LUHMES (cell line): ENCODE measurements around a stretch of chr11.

GRCh38 chr11:76149232-76149669 is 57.1 kb downstream of the WNT11 start:
- PRO-cap, result no peak

DNA sequence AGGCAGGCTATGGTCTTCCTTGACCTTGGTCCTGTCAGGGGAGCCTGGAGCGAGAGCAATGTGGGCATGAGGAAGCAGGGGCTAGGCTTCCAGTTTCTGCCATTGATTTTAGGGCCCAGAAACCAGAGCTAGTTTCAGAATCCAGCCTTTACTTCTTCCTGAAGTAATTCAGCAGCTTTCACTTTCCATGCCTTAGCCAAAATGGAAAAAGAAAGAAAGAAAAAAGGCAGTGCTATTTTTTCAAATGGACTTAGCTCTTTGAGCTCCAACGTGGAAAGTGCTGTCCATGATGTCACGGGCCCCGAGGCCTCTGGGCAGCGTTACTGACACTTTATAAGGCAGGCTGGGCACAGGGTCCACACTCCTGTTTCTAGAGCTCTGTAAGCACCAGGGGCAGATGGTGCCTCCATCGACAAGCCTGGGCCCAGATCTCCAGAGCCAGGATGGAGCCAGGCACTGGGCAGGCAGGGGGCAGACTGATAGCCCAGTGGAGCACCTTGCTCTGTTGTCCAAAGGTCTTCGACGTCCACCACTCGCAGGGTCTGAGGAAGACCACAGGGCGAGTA is 21.8 kb upstream of the WNT11 start:
- PRO-cap, result no peak

- PRO-cap, result no peak
These were observed 28.5 kb downstream of the THAP12 start for GRCh38 chr11:76352374-76352927.

DNA sequence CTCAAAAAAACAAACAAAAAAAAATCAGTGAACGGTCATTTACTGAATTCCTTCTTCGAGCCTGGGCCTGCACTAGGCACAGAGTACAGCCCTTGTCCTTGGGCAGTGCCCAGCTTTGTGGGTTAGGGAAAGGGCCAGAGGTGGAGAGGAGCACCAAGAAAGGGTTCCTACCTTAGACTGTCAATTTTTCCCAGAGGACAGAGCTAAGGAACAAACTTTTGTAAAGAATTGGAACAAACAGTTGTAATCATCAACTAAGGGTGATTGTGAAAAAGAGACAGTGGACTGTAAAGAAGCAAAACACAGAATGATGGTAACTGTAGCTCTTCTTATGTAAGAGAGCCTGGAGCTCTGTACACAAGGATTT is 10.8 kb downstream of the GVQW3 start:
- PRO-cap, result no peak

GRCh38 chr11:76653277-76654434 is 16.9 kb downstream of the LRRC32 start:
- PRO-cap, result no peak

GRCh38 chr11:76770497-76771542 is 12.3 kb upstream of the TSKU start:
- PRO-cap, result no peak

- PRO-cap, result bidirectional peak, plus-strand start at chr11:76784147, minus-strand start at chr11:76783850
These were observed 1.2 kb downstream of the TSKU start for GRCh38 chr11:76784058-76785067.

DNA sequence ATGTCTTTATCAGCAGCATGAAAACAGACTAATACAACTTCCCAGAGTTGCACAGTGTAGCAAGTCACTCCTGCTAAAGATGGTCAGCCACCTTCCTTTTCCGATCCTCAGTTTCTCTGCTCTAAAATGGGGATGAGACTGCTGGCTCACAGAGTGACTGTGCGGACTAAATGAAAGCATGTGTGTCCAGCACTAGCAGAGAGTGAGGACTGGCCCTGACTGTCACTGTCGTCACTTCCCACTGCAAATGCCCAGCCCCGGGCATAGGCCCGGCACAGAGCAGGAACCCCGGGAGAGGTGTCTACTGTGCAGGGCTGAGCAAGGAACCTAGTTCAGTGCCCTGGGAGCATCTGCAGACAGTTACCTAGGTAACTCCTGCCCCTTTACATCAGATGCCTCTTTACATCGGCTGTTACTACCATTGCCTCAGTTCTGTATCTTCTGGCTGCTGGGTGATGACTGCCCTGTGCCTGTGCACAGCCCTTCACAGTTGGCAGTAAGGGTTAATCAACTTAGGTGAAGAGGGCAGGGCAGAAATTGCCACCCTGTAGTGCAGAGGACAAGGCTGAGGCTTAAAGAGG is 9.8 kb downstream of the TSKU start:
- PRO-cap, result no peak

GRCh38 chr11:76805202-76805638 is 22.1 kb downstream of the TSKU start:
- PRO-cap, result no peak

GRCh38 chr11:76850789-76851336 is 9.9 kb upstream of the ACER3 start:
- PRO-cap, result no peak

DNA sequence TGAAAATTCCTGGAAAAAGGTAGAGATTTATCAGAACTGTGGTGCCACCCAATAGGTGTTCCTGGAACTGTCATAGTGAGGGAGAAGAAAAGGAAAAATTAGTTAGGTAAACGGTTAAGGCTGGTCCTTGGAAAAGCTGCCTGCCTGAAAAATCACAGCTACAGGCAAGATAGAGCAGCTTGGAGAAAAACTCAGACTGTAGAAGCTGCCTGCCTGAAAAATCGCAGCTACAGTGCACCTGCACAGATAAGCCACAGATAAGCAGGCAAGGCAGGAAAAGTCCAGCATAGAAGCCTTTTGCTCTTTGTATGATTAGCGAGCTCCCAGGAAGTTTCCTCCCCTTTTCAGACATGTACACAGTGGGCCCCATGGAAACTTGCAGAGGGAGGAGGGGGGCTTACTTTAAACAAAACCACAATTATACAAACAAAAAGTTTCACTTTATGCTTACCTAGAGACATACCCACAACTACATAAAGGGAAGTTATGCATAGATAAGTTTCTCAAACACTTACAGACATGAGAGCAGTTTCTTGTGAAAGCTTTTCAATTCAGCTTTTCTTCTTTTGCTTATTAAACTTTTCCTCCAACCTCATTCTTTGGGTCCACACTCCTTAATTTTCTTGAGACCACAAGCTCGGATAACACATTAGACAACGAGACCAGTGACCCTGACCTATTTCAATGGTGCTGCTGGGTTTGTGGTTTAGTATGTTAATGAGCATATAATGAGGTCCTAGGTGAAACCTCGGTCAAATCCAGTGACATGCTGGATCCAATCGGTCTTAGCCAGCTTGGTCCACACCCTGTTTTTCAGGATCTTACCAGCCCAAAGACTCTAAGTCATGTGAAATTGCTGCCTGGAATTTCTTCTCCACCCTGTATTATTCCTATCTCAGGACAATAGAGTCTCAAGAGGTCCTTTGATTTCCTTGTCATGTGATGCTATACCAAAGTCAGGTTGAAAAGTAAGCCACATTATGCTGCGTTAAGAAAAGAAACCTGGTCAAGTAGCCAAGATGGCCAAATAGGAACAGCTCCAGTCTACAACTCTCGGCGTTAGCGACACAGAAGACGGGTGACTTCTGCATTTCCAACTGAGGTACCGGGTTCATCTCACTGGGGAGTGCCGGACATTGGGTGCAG is 71.0 kb upstream of the B3GNT6 start:
- PRO-cap, result no peak

GRCh38 chr11:77027243-77027675 is 6.9 kb upstream of the B3GNT6 start:
- PRO-cap, result no peak

DNA sequence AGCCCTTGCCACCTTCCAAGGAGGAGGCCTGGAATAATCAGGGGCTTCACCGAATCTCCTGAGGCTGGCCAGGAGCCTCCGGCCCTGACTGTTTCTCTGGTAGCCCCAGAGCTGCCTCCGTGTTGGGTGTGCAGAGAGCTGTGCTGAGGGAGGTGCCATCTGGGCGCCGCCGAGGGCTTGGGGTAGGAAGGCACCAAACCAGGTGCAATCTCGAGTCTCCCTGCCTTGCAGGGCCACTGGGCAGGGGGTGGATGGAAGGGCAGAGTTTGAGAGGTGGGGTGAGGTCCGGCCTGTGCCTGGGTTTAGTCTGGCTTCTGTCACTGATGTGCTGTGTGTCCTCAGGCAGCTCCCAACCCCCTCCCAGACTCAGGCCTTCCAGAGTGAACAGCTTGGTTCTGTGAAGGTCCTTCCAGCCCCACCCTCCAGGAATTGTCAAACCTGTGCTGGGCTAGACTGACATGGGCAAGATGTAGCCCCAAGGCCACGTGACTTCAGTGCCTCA is 2.7 kb downstream of the OMP start:
- PRO-cap, result no peak

DNA sequence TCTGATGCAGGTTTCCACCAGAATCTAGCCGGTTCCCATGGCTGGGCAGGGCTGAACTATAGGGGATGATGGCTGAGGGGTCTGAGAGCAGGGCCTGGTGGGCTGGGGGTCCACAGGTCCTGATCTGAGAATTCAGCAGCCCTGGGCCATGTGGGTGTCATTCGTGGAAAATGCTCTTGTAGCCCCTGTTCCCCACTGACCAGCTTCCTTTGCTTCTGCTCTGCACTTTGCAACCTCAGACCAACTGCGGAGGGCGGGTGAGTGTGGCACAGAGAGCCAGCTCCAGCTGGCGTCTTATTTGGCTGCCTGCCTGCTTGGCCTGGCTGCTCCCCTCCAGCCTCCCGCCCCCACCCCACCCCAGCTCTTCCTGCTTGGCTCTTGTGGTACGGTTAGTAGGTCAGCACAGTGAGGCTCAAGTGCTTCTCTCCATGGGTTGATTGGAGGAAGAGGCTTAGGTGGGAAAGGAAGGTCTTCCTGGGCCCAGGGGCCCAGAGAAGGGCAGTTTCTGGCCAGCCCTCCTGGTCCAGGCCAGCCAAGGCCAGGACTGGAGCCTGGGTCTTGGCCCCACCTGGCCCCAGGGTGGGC is 26.3 kb downstream of the MYO7A start:
- PRO-cap, result no peak

DNA sequence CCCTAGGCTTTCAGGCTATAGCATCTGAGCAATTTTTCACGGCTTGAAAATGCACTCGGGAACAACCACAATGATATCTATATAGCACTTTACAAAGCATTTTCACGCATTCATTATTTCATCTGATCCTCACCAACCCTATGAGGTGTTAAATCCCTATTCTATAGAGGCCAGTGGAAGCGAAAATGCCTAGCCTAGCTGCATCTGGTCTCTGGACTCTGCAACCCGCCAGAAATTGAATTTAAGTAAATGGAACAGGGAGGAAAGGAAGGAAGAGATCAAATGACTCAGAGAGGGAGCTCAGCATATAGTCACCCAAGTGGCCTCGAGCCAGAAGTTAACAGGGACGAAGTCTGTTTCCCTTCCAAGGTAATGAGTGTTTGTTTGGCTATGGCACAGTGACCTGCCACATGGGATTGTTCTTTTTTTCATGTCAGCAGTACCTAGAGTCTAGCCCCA is 66.4 kb downstream of the PAK1 start:
- PRO-cap, result no peak

- PRO-cap, result bidirectional peak, plus-strand start at chr11:77412173, minus-strand start at chr11:77411953
These were observed 62.1 kb downstream of the PAK1 start for GRCh38 chr11:77411645-77412319.

- PRO-cap, result no peak
These were observed 2.4 kb downstream of the PAK1 start for GRCh38 chr11:77471317-77472148.

DNA sequence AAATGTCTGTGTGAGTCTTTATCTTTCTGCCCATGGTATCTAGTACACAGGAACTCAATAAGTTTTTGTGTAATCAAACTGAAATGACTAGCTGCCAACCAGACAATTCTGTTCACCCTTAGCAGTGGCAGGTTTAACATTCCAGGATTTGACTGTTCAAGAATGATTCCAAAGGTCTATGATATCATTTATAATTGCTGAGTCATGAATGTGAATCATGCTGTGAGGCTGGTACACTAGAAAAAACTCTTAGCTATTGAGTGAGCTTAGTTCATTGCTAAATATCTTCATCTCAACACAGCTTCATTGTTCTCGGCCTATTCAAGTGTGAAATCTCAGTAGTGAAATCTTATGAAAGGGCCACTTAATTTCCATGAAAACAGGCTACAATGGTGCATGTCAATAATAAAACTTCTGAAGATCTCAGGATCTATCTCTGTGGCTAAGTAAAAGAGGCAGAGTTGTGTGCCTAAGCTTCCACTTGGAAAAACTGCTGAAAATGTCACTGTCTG is 12.6 kb downstream of the AQP11 start:
- PRO-cap, result no peak

- PRO-cap, result no peak
These were observed 76.7 kb upstream of the CLNS1A start for GRCh38 chr11:77713938-77715057.

- PRO-cap, result no peak
These were observed 85.6 kb downstream of the RSF1 start for GRCh38 chr11:77734799-77735461.